ENCODE measurements around the gene NUDT12.

- PRO-cap: no peak
Measured at GRCh38 chr5:102959750-102960174, 160.2 kb downstream of the GIN1 start.

- PRO-cap: no peak
Measured at GRCh38 chr5:102961009-102961367, 158.9 kb downstream of the GIN1 start.

DNA sequence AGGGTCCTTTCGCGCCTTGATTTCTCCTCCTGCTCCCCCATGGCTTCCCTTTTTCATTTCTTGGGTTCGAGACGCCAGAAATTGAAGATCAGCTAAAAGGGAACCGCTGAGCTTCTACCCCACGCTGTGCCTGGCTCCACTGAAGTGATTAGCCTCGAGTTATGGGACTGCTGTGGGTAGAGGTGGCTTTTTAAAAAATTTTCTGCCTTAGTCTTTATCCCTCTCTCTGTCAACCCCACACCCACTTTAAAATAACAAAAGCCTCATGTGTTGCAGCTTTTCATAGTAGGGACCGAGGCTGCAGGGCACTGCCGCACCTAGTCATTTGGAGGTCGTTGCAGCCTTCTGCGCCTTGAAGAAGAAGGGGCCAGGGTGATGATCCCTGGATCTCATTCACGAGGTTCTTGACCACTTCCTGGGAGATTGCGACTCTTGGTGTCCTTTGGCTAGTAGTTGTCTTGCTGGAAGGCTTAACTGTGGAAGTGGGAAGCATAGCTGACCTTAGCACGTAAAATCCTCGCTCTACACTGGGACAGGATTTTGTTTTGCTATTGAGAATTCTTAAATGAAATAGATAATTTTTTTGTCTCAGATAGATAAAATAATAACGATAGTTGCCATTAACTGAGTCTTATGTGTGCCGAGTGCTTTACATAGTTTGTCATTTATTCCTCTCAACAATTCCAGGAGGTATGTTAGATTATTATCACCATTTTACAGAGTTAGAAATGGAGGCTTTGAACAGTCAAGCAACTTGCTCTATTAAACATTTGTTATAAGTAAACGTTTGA lies 761 bp downstream of the PPIP5K2 start:
- PRO-cap: bidirectional peak, plus-strand start at position 288 of the sequence, minus-strand start at position 146 of the sequence; bidirectional peak, plus-strand start at position 426 of the sequence, minus-strand start at position 347 of the sequence

- PRO-cap: bidirectional peak, plus-strand start at chr5:103562902, minus-strand start at chr5:103562771
Measured at GRCh38 chr5:103562328-103563066, at the start of gene NUDT12. NUDT12 (minus strand) TSS chr5:103562789.

DNA sequence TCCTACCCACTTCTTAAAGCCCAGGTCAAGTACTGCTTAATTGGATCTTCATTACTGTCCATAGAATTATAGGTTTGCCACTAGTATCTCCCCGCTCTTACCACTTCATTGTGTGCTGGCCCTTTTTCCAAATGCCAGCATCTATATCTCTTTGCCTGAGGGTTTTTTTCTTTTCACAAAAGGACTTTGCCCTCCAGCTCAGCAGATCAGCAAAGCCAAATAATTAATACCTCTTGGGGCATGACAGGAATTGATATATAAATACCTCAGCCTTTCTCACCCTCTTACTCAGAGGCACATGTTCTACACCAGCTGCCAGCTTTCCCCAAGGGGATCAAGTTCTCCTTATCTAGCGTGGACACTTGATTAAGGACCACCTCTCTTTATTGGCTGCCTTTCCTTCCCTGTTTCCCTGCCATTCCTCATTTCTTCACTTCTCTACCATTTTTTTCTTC lies 6.7 kb upstream of the NUDT12 start:
- PRO-cap: no peak

DNA sequence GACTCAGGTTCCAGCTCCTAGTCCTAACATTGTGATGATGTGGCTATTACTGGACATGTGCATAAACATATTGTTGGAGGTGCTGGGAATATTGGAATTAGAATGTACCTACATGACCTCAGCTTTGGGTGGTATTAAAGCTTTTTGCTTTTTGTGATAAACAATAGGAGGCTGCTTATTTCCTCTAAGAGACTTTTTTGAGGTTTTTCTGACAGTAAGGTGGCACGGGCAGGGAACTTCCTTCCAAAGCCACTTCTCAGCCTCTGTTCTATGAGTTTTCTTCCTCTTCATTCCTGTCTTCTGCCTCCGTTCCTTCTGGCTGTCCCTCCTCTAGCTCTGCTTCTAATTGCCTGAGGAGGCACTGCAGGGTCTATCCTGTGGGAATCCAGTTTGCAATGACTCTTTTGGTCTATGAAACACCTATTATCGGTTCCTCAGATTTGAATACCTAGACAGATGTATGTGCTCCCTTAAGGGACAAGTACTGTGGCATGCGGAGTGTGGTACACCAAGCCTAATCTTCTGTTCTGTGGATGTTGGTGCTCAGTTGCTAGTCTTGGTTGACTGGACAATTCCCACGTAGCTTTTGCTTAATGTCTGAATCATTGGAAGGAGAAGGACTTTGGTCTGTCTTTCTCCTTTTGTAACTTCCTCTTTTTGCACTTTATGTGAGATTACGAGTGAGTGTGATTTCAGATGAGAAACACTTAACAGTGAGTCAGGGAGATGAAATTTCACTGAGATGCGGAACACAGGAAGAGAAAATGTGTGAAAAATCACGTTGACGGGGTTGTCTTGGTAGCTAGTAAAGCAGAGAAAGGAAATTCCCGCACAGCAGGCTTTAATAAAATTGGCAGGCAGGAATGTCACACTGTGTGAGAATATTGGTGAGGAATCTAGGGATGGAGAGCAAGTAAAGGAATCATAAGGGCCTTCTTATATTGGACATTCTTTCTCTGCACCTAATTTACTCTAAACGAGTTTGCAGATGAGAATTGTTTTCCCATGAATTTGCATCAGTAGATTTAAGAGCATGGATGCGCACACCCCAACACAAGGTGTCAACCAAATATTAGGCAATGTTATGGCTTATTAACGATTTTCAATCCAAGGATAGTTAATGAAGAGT lies 305.2 kb downstream of the EFNA5 start:
- PRO-cap: no peak

DNA sequence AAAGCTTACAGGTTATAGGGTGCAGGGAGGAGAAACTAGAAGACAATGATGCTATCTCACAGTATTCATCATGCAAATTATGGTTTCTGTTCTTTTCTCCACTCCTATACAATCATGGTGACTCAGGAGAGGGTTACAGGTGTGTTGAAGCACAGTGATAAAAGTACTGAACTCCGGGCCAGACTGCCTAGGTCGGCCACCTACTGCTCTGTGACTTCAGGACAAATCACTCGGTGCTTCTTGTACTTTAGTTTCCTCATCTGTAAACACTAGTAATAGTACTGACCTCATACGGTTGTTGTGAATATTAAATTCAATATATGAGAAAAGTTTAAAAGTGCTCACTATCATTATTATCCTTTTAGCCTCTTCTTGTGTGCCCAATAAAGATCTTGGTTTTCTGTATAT lies 153.5 kb downstream of the EFNA5 start:
- PRO-cap: no peak

DNA sequence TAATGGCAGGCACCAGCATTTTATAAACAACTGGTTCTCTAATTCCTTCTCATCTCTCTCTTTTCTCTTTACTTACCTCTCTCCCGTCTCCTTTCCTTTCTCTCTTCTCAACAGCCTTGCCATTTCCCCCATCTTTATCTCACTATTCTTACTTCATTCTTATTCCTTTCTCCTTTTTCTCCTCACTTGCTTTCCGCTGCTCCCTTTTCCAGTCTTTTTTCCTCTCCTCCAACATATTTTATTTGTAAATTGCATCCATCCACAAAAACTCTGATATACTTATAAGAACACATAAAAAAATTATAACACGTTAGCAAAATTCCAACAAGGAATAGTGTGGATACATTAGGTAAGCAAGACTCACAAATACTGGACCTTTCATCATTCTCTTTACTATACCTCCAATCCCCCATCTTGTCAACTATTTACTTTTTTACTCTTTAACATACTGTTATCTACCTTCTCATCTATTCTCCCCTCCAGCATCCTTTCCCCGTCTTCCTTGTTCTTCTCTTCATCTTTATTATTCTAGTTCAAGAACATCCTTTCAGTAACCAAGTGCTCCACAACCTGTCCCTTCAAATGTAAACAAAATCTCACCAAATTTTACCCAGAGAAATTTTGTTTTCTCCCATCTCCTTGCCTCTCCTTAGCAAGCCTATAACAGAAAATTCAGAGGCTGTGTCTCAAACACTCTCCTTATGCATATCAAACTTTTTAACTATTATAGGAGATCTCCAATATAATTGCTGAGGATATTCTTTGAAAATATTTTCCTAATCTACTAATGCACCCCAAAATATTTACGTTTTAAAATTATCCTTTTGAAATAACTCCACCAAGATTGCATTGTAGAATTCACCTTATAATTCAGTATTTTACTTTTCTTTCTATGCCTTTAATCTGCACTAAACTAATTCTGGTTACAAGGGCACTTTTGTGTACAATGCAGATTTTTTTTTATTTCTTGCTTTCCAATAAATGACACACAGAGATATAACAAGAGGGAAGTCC lies 38.4 kb downstream of the EFNA5 start:
- PRO-cap: no peak

- PRO-cap: no peak
Measured at GRCh38 chr5:107943931-107944387, 273.2 kb upstream of the EFNA5 start.

DNA sequence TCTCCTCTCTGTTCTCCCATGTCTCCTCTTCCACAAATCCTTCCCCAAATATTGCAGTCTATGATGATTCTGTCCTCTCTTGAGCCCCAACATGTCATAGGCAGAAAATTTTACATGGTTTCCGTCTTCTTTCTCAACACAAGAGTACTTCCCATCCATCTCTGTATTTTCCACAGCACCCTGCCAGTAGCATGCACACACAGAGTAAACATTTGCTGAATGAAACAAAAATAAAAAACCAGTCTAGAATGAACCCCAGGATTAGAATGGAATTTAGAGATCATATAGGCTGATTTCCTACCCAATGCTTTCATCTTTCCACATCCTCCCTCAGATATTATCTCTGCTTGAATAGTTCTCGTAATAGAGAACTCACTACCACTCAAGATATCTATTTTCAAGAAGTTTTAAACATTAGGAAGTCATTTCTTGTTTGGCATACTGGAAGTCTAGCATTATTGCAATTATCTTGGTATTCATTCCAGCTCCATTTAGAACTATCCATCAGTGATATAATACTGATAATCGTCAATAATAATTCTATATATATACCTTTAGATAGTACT lies 342.8 kb upstream of the EFNA5 start:
- PRO-cap: no peak

DNA sequence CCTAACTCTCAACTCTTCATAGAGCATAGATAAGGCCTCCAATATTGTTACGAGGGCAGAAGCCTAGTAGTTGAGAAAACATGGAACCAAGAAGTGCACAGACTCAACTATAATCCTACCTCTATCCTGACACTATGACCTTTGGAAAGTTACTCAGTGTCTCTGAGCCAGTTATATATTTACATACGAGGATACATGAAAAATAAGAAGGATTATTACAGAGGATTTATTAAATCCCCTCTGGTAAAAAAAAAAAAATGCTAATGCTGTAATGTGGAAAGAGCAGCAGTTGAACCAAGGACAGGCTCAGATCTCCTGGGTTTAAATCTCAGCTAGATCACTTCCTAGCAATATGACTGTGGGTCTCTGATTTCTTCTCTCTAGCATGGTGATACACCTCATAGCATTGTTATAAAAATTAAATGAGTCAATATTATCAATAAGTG lies 299.9 kb downstream of the FBXL17 start:
- PRO-cap: no peak

- PRO-cap: no peak
Measured at GRCh38 chr5:108139682-108140348, 242.1 kb downstream of the FBXL17 start.

DNA sequence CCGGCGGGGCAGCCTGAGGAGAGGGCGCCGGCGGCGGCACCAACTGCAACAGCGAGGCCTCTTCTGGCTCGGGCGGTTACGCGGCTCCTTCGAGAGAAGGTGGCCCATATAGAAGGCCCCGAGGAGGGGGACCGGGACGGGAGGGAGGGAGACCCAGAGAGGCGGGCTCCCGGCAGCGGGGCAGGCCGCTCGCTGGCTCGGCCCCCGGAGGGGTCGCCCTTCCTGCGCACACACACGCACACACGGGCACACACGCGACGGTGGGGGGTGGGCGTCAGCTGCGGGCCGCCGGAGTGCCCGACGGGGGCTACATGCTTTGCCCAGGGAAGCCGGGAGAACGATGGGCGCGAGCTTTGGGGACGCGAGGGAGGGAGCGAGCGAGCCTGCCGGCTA lies 318 bp downstream of the FBXL17 start:
- PRO-cap: no peak

GRCh38 chr5:108963788-108964685 lies 216.3 kb downstream of the FER start:
- PRO-cap: no peak

DNA sequence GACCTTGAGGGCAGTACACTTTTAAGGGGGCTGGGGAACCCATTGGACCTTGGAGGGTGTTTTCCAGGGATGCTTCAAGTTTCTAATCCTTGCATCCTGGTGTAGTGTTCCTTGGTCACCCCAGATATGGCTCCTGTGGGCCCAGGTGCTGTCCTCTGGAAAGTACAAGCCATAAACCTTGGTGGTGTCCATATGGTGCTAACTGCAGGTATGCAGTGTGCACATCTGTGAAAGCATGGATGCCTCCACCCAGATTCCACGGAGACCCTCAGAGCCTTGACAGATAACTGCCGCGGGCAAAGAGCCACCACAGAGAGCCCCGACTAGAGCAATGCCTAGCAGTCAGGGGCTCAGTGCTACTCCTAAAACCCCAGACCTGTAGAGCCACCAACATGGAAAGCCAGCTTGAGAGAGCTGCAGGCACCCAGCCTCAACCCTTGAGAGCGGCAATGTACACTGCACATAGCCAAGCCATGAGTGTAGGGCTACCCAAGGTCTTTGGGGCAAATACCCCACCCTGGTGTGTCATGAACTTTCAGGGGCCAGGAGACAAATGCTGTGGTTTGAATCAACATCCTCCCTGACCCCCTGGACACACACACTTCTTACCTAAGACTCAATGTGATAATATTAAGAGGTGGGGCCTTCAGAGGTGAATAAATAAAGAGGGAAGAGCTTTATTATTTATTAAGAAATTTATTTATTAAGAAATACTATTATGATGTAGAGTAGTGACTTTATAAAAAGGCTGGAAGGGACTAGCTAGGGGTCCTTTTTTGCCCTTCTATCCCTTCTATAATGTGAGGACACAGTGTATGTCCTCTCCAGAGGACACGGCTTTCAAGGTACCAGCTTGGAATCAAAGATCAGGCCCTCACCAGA lies 318.3 kb downstream of the PJA2 start:
- PRO-cap: no peak

DNA sequence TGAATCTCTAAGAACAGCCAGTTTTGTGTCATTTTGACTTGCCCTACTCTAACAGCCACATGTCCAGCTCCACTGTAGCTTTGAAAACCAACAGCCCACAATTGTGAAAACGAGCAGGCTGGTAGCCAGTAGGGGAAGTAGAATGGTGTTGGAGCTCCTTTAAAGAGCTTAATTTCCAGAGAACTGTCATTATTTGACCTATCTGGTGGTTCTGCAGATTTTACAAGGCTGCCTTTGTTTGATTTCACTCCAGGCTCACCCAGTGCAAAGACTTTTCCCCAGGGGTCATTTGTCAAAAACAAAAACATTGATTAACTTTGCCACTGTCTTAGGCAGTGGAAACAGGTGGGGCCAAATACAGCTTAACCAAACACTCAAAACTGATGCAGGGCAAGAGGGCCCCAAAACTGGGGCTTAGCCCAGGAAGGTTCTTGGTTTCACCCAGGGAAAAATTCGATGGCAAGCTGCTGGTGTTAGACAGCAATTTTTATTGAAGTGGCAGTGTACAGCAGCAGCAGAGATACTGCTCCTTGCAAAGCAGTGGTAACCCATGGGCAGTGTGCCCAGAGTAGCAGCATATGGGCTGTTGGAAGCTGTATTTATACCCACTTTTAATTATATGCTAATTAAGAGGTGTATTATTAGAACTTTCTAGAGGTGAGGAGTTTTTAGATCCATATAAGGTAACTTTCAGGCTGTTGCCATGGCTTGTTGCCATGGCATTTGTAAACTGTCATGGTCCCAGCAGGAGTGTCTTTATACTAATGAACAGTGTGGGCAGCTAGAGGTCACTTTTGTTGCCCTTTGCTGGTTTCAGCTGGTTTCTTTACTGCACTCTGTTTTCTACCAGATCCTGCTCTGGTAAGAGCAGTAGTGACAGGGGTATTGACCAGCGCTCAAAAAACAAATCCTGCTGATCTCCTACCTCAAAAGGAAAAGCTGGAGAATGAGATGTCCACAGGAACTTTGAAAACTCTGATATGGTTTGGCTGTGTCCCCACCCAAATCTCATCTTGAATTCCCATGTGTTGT lies 3.5 kb upstream of the PJA2 start:
- PRO-cap: no peak

- PRO-cap: no peak
Measured at GRCh38 chr5:109830697-109831248, 141.0 kb downstream of the MAN2A1 start.

DNA sequence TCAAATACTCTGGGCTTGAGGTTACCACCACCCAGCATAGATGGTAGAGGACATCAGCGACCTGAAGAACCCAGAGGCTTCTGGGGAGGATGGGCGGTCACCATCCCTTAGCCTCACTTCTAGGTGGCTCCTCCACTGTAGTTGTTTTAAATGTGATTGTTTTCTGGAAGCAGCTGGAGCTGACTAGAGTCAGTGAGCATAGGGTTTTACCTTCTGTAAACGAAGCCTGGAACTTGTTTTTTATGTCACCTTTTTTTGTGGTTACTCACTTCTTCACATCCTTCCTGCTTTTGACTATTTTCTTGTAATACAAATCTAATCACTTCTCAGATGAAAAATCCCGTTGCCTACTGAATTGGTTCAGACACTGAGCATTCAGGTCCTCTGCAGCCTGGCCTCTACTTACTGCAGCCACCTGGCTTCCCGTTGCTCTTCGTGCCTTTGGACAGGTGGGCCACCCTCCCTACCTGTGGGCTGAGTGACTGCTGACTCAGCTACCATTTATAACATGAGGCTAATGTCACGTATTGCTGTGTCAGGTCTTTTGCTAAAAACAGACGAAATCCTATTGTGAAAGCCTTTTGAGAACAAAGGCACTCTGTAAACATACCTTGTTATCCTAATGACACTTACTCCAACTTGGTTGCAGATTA lies 167.8 kb downstream of the MAN2A1 start:
- PRO-cap: no peak

GRCh38 chr5:109921566-109922382 lies 232.0 kb downstream of the MAN2A1 start:
- PRO-cap: no peak

- PRO-cap: no peak
Measured at GRCh38 chr5:110917416-110918003, 154.0 kb upstream of the TSLP start.

Data from rectum (tissue), 1 donor.